Tibial artery (tissue), 1 donor: Measurements from ENCODE around the genes GANAB, HNRNPUL2, TTC9C and CHRM1.

DNA sequence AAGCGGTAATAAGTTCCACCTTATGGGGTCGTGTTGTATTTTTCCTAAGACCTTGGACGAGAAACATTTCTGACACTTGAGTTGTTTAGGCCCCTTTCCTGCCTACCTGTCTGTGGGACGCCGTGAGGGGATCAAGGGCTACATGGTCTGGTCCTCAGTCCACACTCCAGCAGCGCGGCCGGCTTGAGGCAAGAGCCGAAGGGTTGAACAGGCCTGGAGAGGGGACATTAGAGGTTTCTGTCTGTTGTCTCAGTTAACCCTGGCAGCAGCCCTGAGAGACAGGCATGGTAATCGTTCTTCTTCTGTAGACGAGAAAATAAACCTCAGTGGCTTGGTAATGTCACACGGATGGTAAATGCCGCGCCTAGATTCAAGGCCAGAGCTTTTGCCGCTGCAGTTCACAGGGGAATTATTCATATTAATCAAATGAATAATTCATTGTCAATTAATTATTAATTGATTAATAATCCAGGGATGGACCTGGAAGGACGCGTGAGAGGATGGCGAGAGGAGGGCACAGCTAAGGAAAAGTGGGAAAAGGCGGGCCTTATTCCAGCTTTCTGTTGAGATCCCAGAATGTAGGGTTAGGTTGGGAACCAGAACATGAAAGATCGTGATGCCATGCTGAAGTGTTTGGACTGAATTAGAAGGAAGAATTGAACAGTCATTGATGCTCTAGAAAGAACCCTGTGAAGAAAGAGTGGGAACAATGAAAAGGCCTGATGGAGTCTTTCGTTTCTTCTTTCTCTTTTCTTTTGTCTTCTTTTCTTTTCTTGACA, 684 bp downstream of the FEN1 start:
- PRO-cap: no peak

DNA sequence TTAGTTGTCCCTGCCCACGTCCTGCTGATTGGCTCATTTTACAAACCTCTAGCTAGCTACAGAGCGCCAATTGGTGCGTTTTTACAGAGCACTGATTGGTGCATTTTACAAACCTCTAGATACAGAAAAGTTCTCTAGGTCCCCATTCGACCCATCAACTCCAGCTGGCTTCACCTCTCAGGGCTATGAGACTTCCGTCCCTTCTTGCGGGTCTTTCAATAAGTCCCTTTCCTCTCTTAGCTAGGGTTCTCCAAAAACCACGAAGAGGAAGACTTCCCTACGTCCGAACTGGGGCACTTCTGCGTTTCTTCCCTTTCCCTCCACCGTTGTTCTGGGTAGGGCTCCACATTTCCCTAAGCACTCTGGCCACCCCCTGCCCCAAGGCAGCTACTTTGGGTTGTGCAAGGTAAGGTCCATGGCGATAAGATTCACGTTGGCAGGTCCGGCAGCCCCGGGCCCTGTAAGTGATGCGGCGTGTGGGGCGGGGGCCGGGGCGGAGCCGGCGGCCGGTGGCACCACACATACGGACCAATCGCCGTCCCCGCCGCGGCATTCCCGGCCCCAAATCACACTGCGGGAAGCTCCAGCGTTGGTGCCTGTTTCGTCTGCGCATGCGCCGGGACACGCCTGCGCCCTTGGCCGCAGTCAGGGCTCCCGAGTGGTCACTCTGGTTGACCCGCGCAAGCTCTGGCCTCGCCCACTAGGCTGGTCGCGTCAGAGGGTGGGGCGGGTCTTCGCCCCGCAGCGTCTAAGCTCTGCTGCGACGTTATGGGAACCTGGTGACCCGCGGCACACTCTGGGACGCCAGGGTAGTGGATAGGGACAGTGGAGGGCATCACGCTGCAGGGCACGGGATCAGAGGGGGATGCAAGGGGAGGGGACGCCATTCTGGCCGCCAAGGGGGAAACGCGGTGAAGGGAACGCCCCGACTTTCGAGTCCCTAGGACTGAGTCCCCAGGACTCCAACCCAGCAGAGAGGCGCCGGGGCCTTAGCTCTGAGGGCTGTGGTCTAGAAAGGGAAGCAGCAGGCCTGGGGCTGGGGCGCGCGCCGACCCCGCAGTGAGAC, 1.8 kb downstream of the FADS1 start:
- PRO-cap: bidirectional peak, plus-strand start at position 145 of the sequence, minus-strand start outside the sequence; bidirectional peak, plus-strand start at position 751 of the sequence, minus-strand start at position 462 of the sequence

DNA sequence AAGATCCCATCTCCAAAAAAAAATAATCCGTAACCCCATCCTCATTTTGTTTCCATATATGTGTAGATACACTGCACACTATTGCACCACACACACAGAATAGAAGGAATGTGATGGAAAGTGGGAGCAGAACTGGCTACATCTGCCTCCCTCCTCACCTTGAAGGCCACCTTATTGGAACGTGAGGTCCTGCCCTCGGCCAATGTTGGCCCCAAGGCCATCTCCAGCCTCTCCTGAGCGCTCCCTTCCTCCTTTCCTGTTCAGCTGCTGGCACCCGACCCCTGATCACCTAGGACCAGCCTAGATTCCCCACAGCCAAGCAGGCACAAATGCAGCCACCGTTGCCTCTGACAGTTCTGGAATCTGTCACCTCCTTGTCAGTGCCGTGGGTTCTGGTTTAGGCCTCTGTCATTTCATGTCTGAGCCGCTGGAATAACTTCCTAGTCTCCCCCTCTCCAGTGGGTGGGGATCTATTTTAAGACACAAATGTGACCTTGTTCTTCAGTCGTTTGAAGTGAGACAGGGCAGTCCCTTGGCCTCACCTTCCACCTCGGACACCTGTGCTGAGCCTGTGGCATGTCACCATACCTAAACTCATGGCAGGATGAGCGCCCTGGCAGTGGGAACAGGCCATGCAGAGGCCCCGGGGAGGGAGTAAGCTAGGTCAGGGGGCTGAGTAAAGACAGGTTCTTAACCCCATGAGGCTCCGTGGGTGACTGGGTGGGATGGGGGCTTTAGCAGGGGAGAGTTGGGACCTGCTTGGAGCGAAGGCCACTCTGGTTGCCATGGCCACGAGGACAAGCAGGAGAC, 29.7 kb downstream of the FADS3 start:
- PRO-cap: no peak

DNA sequence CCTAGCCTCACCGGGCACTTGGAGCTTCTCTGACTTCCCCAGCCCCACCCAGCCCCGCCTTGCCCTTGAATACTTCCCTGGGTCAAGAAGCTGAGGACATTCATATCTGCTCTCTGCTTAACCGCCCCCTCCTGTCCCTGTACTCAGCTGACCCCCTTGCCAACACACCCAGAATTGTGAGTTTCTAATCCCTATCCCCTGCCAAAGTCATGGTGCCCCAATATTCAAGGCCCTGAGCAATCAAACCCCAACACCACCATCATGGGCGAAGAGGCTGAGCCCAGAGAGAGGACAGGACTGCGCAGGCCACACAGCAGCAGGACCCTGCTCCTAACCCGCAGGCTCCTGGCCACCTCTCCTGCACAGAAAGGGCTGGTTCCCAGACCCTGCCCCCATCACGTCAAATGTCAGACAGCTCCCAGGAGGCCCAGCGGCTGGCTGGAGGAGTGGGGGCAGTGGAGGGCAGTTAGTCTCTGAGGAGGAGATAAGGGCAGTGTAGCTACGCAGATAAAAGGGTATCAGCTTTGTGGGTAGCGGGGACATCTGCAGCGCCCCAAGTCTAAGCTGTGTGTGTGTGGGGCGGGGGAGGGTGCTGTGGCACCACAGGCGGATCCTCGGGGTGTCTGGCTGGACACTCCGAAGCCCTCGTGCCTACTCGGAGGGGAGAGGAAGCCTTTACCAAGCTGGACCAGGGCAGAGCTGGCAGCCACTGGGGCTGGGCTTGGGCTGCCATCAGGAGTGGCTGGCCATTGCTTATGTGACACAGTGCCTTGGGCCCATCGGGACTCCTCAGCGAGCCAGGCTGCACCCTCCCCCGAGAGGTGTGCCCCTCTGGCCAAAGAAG, 21.6 kb downstream of the FADS3 start:
- PRO-cap: no peak

GRCh38 chr11:61898881-61899725, 7.8 kb upstream of the FADS3 start:
- PRO-cap: no peak

DNA sequence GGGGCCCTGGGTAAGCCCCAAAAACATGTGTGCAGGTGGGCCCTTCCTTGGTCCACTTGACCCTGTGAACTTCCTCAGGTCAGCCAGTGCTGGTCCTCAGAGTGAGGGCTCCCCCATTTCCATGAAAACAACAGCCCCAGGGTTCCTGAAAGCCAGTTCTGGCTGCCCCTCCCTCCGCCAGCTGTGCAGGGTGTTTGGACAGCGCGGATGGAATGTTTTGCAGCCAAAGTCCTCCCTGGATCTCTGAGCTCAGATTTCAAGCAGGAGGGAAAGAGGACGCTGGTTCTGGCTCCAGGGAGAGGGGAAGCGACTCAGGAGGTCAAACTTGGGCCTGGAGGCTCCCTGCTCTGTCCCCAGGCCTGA, 6.2 kb upstream of the RAB3IL1 start:
- PRO-cap: unidirectional peak, plus-strand start at position 252 of the sequence

- PRO-cap: no peak
Measured at GRCh38 chr11:62045533-62046014, 78.1 kb upstream of the FTH1 start.

DNA sequence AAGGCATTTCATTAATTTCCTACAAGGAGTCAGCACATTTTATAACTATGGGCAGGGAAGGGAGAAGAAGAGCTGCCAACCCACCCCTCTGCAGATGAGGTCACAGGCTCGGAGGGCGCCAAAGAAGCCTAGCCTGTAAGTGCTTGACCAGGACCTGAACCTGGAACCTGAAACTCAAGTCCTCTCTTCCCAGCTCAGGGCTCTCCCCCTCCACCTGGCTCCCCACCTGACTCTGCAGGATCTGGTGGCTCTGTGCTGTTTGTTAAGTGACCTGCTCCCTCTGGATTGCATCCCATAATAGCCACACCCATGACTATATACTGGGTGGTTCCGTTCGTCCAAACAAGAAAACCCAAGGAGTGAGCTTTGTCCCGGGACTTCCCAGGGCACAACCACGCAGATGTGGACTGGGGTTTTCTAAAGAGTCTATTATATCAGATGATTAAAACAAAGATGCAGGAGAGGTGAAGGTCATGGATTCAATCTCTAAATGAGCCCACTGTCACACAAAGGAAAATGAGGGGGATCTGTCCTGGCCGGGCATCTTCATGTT, 27.4 kb downstream of the SCGB1A1 start:
- PRO-cap: no peak

- PRO-cap: no peak
Measured at GRCh38 chr11:62458283-62458933, 39.6 kb downstream of the SCGB1A1 start.

DNA sequence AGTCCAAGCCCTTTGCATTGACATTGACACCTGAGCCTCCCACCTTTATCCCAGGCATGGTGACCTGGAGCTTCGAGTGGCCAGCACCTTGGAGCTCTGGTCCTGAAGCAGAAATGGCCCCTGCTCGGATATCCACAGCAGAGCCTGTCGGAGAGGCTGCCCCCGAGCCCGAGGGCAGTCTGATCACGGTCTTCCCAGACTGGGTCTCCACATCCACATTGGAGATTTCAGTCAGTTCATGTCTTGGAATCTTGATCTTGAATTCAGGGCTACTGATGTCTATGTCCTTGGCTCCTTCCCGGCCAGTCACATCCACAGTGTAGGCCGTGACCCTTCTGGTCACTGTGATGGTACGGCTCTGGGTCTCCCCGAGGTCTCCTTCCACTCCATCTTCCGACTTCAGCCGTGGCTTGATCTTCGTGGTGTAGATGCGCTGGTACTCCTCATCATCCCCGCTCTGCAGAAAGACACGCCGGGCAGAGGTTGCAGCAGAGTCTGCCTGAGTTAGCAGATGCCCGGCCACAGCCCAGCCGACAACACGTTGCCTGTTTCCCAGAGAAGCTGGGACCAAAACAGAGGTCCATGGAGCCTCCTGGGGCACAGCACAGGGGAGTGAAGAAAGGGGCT, 12.9 kb downstream of the AHNAK start:
- PRO-cap: no peak

- PRO-cap: no peak
Measured at GRCh38 chr11:62540422-62541428, 5.9 kb downstream of the AHNAK start.

DNA sequence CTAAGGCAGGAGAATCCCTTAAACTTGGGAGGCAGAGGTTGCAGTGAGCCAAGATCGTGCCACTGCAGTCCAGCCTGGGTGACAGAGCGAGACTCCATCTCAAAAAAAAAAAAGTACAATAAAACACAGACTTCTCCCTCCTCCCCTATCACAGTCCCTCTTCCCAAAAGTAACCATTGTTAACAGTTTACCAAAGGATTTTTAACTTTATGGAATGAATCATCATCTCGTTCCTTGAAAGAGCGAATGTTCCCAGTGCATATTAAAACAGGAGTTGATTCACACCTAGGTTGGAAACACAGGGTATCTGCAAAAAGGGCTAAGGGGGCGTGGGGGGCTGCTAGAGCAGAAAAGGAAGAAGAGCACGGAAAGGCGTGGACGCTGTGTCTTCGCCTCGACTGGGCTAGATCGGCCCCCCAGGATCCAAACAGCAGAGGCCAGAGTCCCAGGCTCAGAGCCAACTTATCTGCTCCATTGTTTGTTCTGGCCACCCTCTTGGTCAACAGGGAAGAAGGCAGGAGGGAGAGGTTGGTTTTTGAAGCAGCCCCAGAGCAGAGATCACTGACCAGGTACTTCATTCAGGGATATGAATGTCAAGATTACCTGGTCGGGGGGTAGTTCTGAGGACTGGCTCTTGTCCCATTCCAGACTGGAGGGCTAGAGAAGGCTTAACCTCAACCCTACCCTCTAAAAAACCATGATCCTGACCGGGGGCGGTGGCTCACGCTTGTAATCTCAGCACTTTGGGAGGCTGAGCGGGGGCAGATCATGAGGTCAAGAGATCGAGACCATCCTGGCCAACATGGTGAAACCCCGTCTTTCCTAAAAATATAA, 2.2 kb upstream of the AHNAK start:
- PRO-cap: no peak

- PRO-cap: no peak
Measured at GRCh38 chr11:62610975-62611628, 1.5 kb downstream of the EML3 start.

DNA sequence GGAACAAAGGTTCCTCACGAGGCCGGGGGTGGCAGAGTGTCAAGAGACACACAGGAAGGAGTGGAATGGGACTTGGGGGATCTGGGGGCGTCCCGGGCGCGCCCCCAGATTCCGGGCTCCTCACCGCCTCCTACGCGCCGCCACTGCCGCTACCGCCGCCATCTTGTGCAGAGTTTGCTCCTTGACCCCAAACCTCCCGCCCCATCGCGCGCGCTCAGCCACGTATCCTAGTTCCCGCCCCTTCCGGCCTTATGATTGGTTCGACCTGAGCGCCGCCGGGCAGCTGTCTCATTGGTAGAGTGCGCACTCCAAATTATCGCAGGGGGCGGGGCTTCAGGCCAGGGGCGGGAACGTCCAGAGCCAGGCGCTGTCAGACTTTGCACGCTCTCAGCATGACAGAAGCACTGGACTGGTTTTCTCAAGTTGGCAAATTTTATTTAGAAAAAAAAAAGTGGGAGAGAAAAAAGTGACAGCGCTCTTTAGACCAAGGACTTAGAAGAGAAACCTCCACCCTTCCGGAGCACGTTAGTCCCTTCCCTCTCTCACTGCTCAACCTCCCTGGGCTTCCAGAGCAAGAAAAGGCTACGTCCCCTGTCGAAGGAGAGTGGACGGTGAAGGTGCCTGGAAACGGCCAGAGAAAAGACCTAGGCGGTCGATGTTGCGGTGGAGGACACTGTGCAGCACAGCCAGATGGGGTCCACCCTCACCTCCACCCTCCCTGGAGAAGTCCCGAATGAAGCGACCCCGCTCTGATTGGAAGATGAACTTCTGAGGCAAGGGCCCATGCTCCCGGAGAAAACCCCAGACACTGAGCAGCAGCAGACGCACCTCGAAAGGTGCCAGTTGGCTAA, at the start of gene GANAB:
TSS of gene GANAB (minus strand) at position 176 of the 851 bp plus-strand sequence.
- PRO-cap: bidirectional peak, plus-strand start at position 341 of the sequence, minus-strand start at position 176 of the sequence

DNA sequence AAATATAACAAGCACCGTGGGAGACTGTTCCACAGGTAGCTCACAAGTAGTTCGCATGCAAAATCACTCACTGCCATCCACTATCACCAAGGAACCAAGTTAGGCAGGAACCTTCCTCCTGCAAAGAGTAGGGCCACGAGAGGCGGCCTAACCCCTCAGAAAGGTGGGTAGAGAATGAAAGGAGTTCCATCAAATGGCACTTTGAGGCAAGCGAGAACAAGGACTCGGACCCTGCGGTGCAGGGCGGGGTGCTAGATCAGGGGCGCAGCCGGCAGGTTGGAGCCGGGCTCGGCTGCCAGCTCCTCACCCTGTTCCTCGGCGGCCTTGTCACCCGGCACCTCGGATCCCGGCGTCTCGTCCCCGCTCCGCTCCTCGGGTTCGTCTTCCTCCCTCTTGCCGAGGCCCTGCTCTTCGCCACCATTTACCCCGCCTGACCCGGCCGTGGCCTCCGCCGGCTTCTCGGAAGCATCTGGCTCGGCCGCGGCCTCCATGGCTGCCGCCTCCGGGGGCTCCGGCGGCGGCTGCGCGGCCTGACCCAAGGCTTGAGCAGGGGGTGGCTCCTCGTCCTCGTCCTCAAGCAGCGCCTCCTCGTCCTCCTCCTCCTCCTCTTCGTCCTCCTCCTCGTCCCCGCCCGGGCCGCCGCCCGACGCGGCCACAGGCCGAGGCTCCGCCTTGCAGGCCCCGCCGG, 801 bp downstream of the HNRNPUL2 start:
- PRO-cap: no peak

GRCh38 chr11:62727000-62727826, at the start of gene HNRNPUL2:
Gene HNRNPUL2 (minus strand): TSS chr11:62727457.
- PRO-cap: bidirectional peak, plus-strand start at chr11:62727218, minus-strand start at chr11:62727193; bidirectional peak, plus-strand start at chr11:62727699, minus-strand start at chr11:62727457

- PRO-cap: unidirectional peak, plus-strand start at chr11:62728138; bidirectional peak, plus-strand start at chr11:62728471, minus-strand start at chr11:62728420
Measured at GRCh38 chr11:62728001-62729037, at the start of gene TTC9C. Gene TTC9C (plus strand): TSS chr11:62728486.

DNA sequence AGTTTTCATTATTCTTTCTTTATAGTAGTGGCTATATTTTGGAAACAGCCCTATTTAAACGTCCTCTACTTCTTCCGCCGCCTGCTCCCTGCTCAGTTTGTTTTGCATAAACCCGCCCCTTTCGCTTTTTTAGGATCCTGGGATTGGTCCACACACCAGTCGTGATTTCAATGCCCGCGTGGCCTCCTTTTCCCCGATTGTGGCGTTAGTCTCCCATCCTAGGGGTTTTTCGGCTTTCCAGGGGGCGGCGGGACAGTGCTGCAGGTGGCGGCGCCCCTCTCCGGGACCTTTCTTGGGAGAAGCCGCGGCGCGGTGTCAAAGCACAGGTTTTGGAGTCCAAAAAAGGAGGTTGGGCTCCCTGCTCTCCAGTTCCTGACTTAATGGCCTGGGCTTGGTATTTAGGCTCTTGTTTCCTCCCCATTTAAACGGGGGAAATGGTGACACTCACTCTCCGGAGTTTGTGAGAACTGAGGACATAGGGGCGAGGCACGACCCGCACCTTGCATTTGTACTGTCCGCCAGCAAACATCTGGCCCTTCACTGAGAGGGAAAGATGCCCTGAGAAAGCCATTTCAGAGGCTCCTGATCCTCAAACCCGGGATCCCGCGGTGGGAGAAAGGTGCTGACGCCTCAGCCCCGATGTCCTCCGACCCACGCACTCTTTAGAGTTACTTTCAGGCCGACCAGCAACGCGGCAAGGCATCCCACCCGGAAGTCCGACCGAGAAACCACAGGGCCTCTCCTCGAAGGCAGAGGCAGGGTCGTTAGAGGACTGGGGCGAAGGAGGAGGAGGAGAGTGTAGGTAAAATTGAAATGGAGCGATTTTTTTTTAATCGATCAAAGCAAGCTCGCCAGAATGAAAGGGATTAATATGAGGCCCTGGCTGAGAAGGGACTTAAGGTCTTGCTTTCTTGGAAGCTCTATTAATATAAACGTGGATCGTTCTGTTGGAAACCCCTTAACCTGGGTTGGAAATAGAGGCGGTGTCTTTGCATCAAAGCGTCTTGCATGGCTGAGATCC, 2.8 kb upstream of the WDR74 start:
- PRO-cap: unidirectional peak, plus-strand start at position 132 of the sequence; unidirectional peak, plus-strand start at position 232 of the sequence

DNA sequence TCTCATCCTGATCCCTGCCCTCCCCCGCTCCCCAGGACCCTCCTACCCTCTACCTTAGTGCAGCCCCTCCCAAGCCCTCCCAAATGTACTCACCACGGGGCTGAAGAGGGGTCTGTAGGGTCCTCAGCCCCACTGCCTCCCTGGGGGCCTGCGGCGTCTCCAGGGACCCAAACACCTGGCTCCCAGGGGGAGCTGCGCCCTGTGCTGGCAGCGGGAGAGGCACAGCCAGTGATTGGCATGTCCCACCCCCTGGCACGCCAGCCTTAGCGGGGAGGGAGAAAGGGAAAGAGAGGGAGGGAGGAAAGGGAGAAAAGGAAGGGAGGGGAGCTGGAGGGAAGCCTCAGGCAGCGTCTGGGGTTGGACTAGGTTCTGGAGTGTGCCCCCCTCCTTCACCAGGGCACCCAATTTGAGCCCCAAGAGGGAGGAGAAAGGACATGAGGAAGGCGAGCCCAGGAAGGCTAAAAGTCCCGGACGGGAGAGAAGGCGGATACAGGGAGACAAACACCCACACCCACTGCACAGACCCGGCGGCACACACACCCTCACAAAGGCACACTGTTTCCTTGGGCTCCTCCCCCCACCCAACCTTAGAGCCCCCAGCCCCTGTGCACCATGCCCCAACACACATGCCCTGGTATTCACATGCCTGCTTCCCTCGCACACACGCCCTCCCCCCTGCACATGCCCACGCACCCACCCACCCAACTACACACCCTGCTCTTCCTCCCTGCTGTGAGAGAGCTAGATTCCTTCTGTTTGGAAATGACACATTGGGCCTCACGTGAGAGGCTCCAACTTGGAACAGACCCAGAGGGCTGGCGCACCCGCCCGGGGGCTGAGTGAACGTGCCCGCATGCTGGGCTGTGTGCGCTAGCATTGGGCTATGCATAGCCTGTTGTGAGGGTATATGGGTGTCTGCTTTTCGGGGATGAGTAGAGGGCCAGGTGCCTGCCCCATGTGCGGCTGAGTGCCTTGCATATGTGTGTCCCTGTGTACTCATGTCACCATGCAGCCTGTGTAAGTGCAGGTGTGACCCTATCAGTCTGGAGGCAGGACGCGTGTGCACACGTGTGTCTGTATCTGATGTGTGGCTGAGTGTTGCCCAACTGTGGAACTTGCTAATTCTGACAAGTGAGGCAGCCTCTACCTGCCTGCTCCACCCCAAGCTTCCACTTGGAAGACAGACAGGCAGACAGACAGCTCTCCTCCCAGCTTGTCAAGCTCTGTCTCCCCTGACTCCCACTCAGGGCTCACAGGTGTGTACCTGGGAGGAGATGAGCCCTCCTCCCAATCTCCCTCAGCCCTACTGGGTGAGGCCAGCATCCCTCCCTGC, at the start of gene CHRM1:
TSS of gene CHRM1 (minus strand) at position 239 of the 1,333 bp plus-strand sequence.
- PRO-cap: no peak

DNA sequence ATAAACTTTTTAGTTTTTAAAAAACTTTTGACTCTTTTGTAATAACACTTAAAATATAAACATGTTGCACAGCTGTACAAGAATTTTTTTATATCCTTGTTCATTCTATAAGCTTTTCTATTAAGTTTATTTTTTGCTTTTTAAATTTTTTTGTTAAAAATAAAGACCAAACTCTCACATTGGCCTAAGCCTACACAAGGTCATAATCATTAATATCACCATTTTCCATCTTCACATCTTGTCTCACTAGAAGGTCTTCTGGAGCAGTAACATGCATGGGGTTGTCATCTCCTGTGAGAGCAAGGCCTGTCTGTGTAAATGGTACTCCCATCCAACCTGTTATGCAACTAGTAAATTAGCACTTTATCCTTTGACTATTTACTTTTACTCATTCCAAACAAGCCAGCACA, 2.9 kb downstream of the SLC22A25 start:
- PRO-cap: no peak